Heart left ventricle (tissue), 7 donors: ENCODE data around the gene ABCA4.

DNA sequence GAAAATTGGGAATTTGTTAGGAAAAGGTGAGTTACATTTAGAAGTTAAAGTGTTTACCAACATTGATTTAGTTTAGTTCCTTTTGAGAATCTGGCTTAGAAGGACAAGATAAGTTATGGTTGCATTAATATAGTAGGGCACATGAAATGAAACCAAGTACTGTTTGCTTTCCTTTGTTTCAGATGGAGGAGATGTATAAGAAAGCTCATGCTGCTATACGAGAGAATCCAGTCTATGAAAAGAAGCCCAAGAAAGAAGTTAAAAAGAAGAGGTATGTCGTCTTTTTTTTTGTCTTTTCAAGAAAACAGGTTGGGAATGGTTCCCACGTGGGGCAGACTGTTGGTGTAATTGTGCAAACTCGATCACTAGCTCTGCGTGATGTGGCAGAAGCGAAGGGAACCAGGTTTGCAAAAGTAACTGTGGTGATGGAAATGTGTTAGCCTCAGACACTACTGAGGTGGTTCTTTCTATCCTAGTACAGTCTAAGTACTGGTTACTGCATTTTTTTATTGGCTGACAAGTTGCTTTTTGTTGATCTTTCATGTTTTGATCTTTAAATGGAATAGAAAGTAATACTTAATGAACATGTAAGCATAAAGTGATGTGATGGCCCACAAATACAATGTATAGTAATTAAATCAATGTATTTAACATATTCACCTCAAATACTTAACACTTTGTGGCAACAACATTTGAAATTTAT lies 8.7 kb downstream of the RPL5 start:
- PRO-cap, 6 experiments = no peak in any of the 6 experiments
- RAMPAGE, long total RNA, 2 experiments = no peak in any of the 2 experiments
- RRBS = no CpG with 5 or more reads among the region's 6 CpGs

DNA sequence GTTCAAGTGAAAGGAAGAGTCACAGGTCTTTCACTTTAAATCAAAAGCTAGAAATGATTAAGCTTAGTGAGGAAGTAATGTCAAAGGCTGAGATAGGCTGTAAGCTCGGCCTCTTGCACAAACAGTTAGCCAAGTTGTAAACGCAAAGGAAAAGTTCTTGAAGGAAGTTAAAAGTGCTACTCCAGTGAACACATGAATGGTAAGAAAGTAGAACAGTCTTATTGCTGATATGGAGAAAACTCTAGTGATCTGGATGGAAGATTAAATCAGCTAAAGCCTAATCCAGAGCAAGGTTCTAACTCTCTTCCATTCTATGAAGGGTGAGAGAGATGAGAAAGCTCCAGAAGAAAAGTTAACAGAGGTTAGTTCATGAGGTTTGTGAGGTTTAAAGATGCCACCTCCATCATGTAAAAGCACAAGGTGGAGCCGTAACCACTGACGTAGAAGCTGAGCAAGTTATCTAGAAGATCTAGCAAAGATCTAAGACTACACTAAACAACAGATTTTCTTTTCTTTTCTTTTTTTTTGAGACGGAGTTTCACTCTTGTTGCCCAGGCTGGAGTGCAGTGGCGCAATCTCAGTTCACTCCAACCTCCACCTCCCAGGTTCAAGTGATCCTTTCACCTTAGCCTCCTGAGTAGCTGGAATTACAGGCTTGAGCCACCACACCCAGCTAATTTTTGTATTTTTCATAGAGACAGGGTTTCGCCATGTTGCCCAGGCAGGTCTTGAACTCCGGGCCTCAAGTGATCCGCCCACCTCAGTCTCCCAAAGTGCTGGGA lies 19.9 kb upstream of the DIPK1A start:
- PRO-cap, 6 experiments = no peak in any of the 6 experiments
- RAMPAGE, long total RNA, 2 experiments = no peak in any of the 2 experiments
- RRBS = no CpG with 5 or more reads among the region's 9 CpGs

DNA sequence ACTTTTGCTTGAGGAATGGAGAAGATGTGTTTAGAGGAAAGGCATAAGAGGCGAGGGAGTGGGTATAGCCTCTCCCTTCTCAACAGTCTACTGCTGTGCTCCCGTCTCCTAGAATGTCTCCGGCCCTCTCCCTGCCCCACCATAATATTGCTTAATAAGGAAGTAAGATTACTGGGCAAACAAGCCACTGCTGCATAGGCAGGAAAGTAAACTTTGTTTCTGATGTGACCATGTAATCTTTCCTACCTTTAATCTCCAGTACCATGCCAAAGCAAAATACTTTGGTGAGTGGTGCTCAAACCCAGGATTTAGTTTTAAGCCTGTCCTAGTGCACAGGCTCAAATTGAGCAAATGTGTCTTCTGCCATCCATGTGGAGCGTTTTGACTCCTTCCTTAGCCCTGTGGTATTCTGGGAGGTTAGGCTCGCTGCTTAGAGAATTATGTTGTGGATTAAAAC lies 34.2 kb upstream of the DIPK1A start:
- PRO-cap, 6 experiments = no peak in any of the 6 experiments
- RAMPAGE, long total RNA, 2 experiments = no peak in any of the 2 experiments
- RRBS = no CpG with 5 or more reads among the region's 5 CpGs

DNA sequence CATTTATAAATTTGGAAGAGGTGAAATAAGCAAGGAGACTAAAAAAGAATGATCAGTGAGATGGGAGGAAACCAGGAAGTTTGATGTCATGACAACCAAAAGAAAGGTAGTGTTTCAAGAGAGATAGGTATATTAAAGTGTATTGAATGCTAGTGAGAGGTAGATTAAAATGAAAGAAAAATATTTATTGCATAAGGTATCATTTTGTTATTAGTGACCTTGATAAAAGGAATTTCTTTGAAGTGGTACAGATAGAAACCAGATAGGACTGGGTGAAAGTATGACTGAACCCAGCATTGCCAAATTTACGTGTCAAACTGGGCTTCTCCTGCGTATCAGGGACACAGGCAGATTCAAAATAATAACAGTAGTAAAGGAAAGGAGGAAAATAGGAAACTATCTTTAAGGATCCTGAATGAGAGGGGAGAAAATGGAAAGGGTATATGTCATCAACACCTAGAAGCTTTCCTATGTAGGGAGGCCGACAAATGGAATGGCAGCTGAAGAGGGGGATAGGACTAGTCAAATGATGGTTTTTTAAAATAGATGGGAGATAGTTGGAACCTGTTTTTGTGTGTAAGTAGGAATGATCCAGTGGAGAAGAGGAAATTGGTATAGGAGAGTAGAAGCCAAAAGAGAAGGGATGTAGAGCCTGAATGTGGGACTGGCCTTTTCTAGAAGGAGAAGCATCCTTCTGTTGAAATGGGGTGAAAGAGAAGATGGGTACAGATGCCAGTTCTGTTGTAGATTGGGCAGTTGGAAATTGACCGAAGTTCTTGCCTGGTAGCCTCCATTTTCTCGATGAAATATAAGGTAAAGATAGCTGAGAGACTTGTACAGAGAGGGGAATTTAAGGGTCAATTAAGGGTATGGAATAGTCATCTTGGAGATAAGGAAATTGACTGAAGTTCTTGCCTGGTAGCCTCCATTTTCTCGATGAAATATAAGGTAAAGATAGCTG lies 48.8 kb downstream of the TMED5 start:
- PRO-cap, 6 experiments = no peak in any of the 6 experiments
- RAMPAGE, long total RNA, 2 experiments = no peak in any of the 2 experiments
- RRBS = no CpG with 5 or more reads among the region's 6 CpGs

- PRO-cap, 6 experiments = no peak in any of the 6 experiments
- RAMPAGE, long total RNA, 2 experiments = no peak in any of the 2 experiments
- RRBS = no CpG with 5 or more reads among the region's 6 CpGs
These were observed 4.7 kb upstream of the DR1 start for GRCh38 chr1:93340667-93341813.

- PRO-cap, 6 experiments = no peak in any of the 6 experiments
- RAMPAGE, long total RNA, 2 experiments = no peak in any of the 2 experiments
- RRBS = no CpG with 5 or more reads among the region's 10 CpGs
These were observed 25.8 kb downstream of the FNBP1L start for GRCh38 chr1:93473605-93474204.

GRCh38 chr1:93591616-93592869 lies 89.6 kb downstream of the BCAR3 start:
- PRO-cap, 6 experiments = no peak in any of the 6 experiments
- RAMPAGE, long total RNA, 2 experiments = no peak in any of the 2 experiments
- RRBS = no CpG with 5 or more reads among the region's 23 CpGs

DNA sequence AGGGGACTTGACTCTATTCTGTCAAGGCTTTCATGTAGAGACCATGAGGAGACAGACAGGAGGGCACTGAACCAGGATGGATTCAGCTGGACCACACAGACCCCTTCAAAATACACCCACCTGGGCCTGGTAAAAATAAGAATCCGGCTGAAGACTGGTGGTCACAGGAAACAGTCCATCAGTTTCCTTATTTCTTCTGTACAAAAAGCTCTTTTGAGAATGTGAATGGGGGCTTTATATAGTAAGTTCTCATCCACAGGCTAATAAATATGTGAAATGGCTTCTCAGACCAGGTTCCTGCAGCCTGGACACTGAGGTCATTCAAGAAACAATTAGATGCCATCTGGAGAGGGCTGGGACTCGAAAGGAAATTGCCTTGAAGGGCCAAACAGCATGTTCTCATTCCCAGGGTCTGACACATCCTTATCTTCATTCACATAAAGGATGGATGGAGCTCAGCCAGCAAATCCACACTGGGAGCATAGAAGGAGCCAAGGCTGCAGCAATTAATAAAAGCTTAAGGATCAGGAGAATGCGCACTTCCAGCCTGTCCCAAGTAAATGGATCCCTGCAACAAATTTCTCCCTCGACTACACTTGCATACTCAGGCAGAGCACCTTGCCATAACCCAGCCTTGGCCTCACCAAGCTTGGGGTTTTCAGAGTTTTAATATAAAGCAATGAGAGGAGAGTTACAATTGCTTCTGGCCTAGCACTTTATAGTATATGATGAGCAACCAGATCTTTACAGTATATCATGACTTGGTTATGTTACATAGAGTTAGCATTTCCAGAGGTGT lies 56.1 kb downstream of the BCAR3 start:
- PRO-cap, 6 experiments = peak in 5 of 6 experiments; most common plus-strand start position 509 of the sequence (in 5); most common minus-strand start position 265 of the sequence (in 1)
- RAMPAGE, long total RNA, 2 experiments = no peak in any of the 2 experiments
- RRBS = no CpG with 5 or more reads among the region's 4 CpGs

- PRO-cap, 6 experiments = no peak in any of the 6 experiments
- RAMPAGE, long total RNA, 2 experiments = no peak in any of the 2 experiments
- RRBS = no CpG with 5 or more reads among the region's 2 CpGs
These were observed 5.1 kb downstream of the GCLM start for GRCh38 chr1:93904109-93904634.

DNA sequence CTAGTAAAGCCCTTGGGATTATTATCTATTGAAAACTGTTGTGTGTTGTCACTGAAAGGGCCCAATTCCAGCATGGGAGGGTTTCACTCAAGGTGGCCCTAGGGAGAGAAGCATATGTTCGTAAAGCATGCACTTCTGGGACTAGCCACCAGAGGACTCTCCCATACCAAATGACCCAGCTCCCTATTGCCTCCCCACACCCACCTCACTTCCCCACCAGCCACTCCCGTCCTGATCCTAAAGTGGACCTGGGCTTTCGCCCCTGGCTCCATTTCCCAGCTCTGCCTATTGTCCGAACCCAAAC lies 59.5 kb downstream of the ABCA4 start:
- PRO-cap, 6 experiments = no peak in any of the 6 experiments
- RAMPAGE, long total RNA, 2 experiments = no peak in any of the 2 experiments
- RRBS = no CpG with 5 or more reads among the region's 4 CpGs

- PRO-cap, 6 experiments = peak in 2 of 6 experiments; most common plus-strand start chr1:94063332 (in 1); most common minus-strand start chr1:94063371 (in 2)
- RAMPAGE, long total RNA, 2 experiments = no peak in any of the 2 experiments
- RRBS = no CpG with 5 or more reads among the region's 10 CpGs
These were observed 57.7 kb downstream of the ABCA4 start for GRCh38 chr1:94063121-94063773.

GRCh38 chr1:94120958-94121157 lies at the start of gene ABCA4:
ABCA4 (minus strand) TSS chr1:94121148.
- PRO-cap, 6 experiments = no peak in any of the 6 experiments
- RAMPAGE, long total RNA, 2 experiments = no peak in any of the 2 experiments
- RRBS = no CpG with 5 or more reads among the region's 8 CpGs

DNA sequence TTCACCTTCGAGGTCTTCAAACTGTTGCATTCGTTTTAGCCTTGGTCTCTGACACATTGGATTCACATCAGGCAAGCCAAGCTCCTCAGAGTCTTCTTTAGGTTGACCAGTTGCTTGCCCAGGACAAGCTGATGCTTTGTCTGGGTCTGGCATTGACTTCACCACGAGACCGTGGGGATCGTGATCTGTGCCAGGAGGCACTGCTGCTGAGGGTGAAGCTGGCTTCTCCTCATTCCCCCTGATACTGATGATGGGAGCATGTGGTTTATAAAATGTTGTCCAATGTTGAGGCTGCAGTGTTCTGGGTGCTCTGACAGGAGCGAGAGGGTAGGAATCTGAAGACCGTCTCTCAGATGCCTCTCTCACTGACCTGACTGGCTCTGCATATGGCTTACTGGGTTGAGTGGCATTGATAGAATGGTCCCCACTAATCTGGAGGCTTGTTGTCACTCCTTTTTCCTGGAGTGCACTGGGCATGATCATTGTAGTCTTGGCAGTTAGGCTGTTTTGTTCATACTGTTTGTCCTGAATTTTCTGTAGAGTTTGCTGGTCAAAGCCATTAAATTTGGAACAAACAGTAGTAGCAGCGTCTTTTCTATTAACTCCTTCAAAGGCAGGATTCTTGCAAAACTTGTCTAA lies 53.1 kb upstream of the ABCA4 start:
- PRO-cap, 6 experiments = no peak in any of the 6 experiments
- RAMPAGE, long total RNA, 2 experiments = no peak in any of the 2 experiments
- RRBS = no CpG with 5 or more reads among the region's 8 CpGs

DNA sequence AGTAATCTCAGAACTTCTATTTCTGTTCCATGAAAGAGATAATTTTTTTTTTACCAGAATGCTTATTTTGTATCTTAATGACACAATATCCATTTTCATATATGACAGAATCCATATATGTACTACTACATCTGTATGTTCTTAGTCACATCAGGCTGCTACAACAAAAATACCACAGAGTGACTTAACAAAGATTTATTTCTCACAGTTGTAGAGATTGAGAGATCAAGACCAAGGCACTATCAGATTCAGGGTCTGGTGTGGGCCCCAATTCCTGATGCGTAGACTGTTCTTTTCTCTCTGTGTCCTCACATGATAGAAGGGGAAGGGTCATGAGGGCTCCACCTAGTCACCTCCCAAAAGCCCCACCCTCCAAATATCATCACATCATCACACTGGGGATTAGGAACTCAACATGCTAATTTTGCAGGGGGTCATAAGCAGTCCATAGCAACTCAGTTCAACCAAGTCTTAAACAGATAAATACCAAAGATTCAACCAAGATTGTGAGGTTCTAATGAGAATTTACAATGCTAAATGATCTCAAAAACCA lies 43.0 kb downstream of the ARHGAP29 start:
- PRO-cap, 6 experiments = no peak in any of the 6 experiments
- RAMPAGE, long total RNA, 2 experiments = no peak in any of the 2 experiments
- RRBS = no CpG with 5 or more reads among the region's 1 CpG

DNA sequence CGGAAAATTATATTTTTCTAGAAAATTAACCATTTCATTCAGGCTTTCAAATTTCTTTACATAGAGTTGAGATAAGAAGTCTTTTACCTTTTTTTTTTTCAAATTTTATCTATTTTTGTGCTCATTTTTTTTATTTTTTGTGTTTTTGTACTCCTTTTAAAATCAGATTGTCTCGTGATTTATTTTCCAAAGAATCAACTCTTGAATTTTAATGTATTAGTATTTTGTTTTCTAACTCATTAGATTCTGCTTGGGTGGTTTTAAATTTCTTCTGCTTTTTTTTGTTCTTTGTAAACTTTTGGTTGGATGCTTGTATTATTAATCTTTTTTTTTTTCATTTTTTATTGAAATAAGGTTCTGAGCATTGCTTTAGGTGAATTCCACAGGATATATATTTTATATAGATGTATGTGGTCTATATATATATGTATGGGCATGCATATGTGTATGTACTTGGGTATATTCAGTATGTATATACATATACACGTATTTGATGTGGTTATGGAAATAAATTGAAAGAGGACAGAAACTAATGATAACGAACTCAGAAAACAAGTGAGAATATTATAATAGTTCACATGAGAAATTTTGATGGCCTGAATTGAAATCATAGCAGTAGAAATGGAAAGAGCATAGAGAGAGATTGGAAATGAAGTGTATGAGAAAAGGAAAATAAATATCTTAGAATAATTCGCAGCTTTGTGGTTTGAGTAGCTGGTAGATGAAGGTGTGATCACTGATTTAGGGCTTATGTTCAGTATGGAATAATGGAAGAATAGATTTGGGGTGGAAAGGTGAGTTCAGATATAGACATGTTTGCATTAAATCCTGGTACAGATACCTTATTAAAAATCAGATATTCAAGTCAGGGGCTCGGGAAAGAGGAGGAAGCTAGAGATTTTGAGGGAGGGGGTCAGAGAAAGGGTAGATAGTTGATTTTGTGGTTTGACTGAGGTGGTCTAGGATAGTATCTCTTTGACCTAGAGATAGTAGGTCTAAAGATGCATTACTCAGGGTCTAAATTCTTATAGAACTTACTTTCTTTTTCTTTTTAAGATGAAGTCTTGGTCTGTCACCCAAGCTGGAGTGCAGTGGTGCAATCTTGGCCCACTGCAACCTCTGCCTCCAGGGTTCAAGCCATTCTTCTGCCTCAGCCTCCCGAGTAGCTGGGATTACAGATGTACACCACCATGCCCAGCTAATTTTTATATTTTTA lies 35.8 kb downstream of the ABCD3 start:
- PRO-cap, 6 experiments = no peak in any of the 6 experiments
- RAMPAGE, long total RNA, 2 experiments = no peak in any of the 2 experiments
- RRBS = no CpG with 5 or more reads among the region's 7 CpGs

DNA sequence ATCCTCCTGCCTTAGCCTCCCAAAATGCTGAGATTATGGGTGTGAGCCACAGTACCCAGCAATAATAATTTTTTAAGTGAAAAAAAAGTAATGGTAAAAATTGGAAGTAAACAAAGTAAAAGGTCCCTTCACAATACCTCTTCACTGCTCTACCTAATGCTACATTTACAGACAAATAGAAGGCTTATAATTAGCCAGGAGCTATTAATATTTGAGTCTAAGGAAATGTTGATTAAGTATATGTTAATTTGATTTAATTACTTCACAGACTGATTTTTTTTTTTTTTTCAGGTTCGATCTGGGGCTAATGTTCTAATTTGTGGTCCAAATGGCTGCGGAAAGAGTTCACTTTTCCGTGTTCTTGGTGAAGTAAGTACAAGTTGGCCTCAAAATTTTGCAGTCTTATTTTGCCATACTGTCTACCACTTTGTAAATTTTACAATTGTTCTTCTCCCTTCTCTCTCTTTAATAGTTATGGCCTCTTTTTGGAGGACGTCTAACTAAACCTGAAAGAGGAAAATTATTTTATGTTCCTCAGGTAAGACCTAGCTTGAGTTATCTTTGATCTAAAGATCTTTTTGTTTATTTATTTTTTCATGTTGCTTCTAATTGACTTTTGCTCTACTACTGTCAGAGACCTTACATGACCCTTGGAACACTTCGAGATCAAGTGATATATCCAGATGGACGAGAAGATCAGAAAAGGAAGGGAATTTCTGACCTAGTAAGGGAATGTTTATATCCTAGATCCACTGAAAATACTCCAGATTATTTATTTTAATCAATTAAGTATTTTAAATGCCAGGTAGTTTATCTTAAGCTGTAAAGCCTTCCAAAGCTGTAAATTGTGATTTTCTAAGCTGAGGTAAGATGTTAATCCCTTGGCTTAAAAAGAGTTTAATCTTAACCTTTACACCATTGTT lies 43.0 kb downstream of the F3 start:
- PRO-cap, 6 experiments = no peak in any of the 6 experiments
- RAMPAGE, long total RNA, 2 experiments = no peak in any of the 2 experiments
- RRBS = no CpG with 5 or more reads among the region's 6 CpGs

GRCh38 chr1:94539600-94540126 lies 1.9 kb downstream of the F3 start:
- PRO-cap, 6 experiments = peak in 2 of 6 experiments; most common plus-strand start chr1:94539743 (in 2)
- RAMPAGE, long total RNA, 2 experiments = no peak in any of the 2 experiments
- RRBS = no CpG with 5 or more reads among the region's 5 CpGs

GRCh38 chr1:94648194-94648839 lies 106.8 kb upstream of the F3 start:
- PRO-cap, 6 experiments = no peak in any of the 6 experiments
- RAMPAGE, long total RNA, 2 experiments = no peak in any of the 2 experiments
- RRBS = no CpG with 5 or more reads among the region's 12 CpGs

DNA sequence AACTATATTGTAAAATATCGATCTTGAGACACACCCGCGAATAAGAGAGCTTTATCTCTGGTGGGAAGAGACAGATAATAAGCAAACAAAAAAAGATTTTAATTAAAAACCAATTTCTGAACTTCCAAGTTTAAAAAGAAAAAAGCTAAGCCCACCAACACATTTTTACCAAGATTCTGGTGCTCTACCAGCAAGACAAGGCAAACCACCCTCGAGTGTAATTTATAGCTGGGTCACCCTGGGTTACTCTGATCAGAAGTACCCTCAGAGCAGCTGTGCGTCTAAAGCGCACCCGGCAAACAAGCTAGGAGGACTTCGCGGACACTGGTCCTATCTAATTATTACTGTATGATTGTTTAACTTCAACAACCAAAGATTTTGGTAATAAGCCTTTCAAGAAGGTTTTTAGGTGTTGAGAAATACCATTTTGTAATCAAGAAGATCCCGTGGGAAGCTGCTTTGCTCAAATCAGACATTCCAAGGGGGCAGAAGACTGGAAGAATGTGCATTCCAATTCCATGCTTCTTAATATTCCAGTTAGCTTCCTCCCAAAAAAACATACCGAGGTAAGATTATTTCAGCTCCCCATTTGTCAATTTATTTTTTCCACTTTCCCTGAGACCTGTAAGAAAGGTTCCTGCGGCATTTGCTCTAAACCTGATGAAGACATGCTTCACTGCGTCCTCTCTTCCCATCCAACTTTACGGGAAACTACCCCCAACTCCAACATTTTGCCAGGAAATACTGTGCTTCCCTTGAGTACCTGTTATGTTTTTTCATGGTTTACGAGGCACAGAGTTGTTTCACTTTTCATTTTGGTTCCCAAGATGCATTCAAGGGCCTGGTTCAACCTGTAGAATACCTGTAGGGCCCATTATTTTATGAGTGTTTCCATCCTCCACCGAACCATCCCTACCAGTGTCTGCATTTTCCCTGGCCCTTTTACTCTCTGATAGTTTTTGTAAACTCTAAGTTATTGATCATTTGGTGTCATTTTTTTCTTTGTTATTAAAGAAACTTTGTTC lies 4.2 kb downstream of the CNN3 start:
- PRO-cap, 6 experiments = no peak in any of the 6 experiments
- RAMPAGE, long total RNA, 2 experiments = no peak in any of the 2 experiments
- RRBS = no CpG with 5 or more reads among the region's 16 CpGs

- PRO-cap, 6 experiments = no peak in any of the 6 experiments
- RAMPAGE, long total RNA, 2 experiments = no peak in any of the 2 experiments
- RRBS = no CpG with 5 or more reads among the region's 4 CpGs
These were observed 44.6 kb upstream of the CNN3 start for GRCh38 chr1:94971549-94971864.